ENCODE measurements around the genes TREX1, CELSR3 and P4HTM.

- PRO-cap: no peak
Measured at GRCh38 chr3:46913538-46914071, 36.1 kb downstream of the PTH1R start.

GRCh38 chr3:46947226-46947843 lies 29.2 kb downstream of the CCDC12 start:
- PRO-cap: no peak

- PRO-cap: no peak
Measured at GRCh38 chr3:46952903-46953569, 23.5 kb downstream of the CCDC12 start.

DNA sequence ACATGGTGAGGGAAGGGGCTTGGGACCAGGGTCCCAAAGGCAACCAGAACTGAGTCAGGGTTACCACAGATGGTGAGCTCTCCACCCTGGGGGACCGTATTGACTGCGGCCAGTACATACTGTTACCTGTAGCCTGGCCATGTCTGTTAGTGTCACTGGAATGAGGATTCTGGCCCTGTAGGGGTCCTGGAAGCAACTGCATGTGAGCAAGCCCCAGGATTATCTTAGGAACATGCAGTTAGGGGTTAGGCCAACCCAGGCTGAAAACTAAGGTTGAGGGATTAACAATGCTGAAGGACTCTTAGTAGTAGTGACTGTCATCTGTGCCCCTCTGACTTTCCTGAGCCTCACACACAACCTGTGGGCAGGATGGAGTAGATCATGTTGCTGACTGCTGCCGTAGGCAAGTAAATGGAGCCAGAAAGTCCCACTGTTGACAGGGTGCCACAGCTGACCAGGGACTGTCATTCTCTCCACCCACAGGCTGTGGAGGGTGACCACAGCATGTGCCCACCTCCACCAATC lies 15.1 kb downstream of the NBEAL2 start:
- PRO-cap: no peak

DNA sequence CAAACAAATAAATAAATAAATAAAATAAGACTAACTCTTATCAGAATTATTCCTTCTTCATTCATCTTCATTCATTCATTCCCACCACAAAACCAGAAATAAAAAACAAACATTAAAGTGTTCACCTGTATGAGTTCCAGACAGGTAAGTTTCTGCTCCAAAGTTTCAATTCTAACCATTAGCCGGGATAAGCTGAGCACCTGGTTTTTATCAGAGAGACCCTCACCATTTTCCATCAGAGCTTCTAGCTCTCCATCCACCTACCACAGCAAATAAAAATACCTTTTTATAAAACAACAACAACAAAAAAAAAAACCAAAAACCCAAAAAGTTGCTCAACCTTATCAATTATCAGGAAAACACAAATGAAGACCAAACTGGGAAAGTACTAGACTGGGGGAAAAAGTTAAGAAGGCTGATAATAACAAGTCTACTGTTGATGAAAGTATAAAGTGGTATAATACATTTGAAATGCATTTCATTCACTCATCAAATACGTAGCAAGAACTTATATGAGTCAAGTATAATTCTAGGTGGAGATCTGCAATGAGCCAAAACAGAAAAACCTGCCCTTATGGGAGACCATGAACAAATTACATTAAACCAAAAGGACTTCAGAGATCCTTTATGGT lies 75.8 kb downstream of the SETD2 start:
- PRO-cap: no peak

DNA sequence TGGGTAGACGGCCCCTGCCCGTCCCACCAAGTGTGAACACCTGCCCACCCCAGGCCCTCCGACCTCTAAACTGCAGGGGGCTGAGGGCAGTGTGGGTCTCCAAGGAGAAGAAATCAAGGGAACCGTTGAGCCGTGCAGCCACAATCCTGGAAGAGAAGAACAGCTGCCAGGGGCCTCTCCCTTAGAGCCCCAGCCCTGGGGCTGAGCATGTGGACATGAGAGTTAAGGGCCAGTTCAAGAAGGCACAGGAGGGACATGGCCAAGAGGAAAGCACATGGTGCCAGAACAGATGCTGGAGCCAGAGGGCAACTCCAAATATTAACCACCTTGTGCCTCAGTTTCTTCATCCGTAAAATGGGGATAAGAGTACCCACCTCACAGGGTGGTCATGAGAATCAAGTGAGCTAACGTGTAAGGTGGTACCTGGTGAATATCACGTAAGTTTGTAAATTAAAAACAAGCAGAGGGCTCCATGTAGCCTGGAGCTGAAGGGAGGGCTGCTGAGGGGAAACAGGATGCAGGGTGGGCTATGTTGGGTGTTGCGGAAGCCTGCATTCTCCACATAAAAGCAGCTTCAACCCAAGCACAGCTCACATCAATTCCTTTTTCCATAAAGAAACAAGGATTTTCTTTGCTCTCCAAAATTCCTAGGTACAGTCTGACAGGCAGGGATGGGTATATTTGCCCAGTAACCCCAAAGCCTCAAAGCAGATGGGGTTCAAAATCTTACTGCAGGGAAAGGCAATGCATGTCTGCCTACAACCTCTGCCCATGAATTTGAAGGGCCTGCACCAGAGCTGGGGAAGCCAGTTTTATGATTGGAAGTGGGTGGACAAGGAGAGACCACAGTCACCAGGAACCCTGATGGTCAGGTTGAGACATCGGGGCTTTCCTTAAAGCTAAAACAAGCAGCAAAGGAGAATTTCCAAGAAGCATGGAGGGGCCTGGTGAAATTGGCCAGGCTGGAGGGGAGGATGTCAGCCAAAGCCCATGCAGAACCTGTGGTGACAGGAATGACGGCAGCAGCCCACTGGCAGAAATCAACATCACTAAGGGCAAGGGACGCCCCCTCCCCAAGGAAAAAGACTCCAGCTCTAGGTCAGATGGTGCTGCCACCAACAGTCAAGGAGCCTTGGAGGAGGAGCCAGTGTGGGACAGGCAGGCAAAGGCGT lies 34.6 kb downstream of the PTPN23 start:
- PRO-cap: no peak

- PRO-cap: no peak
Measured at GRCh38 chr3:47949581-47950644, 66.3 kb downstream of the MAP4 start.

GRCh38 chr3:48223698-48223968 lies 338 bp downstream of the CAMP start:
- PRO-cap: no peak

GRCh38 chr3:48465458-48466715 lies at the start of gene TREX1:
Gene TREX1, plus strand, starts transcription at chr3:48466230.
- PRO-cap: bidirectional peak, plus-strand start at chr3:48465841, minus-strand start at chr3:48465653; unidirectional peak, plus-strand start at chr3:48466252; unidirectional peak, plus-strand start at chr3:48466332

DNA sequence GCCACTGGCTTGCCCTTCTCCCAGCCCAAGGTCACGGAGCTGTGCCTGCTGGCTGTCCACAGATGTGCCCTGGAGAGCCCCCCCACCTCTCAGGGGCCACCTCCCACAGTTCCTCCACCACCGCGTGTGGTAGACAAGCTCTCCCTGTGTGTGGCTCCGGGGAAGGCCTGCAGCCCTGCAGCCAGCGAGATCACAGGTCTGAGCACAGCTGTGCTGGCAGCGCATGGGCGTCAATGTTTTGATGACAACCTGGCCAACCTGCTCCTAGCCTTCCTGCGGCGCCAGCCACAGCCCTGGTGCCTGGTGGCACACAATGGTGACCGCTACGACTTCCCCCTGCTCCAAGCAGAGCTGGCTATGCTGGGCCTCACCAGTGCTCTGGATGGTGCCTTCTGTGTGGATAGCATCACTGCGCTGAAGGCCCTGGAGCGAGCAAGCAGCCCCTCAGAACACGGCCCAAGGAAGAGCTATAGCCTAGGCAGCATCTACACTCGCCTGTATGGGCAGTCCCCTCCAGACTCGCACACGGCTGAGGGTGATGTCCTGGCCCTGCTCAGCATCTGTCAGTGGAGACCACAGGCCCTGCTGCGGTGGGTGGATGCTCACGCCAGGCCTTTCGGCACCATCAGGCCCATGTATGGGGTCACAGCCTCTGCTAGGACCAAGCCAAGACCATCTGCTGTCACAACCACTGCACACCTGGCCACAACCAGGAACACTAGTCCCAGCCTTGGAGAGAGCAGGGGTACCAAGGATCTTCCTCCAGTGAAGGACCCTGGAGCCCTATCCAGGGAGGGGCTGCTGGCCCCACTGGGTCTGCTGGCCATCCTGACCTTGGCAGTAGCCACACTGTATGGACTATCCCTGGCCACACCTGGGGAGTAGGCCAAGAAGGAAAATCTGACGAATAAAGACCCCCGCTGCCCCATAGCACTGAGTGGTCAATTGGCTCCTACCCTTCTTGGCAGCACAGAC lies 973 bp downstream of the TREX1 start:
- PRO-cap: no peak

- PRO-cap: no peak
Measured at GRCh38 chr3:48552048-48553233, 4.2 kb downstream of the PFKFB4 start.

- PRO-cap: no peak
Measured at GRCh38 chr3:48570545-48571493, 7.2 kb upstream of the UCN2 start.

GRCh38 chr3:48661574-48662536 lies 831 bp downstream of the CELSR3 start:
- PRO-cap: no peak

DNA sequence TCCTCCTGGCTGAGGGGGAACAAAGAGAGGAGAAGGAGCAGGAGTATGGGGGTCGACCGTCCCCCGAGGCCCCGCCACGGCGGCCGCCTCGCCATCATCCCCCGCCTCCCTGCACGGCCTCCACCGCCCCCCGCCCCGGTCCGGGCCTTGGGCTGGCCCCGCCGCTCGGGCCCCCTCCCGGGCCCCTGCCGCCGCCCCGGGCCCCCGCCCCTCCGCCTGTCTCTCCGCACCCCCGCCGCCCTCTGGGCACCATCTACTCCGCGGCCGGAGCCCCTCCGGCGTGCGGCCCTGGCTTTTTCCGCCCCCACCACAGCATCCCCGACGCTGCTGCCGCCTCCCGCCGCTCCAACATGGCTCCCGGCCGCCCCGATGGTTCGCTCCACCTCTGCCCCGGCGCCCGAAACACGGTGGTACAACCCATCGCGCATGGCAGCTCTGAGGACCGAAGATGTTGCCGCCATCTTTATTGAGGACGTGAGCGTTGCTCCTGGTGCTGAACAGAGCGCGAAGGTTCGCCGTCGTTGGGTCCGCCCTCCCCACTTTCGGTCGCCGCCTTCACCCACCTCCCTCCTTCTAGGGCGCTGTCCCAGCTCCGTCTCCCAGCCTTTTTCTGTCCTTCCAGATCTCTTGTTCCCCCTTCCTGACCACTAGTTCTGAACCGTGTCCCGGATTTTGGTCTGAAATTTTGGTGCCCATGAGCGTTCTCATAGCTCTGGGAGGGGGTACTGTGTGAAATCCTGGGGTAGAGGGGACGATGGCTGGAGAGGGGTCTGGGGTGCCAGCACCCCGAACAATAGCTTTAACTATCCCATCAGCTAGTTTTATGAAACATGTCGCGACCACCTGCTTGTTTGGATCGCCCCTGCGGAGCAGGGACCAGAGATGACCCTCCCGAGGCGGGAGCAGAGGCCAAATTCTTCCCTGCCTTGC lies at the start of gene CELSR3:
Gene CELSR3, minus strand, starts transcription at position 350 of the 930 bp plus-strand sequence.
- PRO-cap: bidirectional peak, plus-strand start at position 460 of the sequence, minus-strand start at position 352 of the sequence

DNA sequence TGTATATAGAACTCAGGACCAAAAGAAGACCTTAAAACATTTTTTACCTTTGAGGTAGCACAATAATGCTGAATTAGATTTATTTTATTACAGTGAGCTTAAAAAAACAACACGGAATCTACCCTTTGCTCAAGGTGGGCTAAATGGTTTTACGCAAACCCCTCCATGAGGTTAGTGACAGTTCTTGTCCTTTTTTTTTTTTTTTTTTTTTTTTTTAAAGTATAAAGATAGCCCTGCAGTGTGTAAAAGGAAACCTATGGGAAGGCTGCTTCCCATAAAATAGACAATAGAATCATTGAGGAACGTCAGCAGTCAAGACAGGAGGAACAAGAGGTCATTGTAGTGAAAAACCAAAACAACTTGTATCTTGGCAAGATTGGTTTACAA lies 29.8 kb upstream of the IP6K2 start:
- PRO-cap: unidirectional peak, plus-strand start at position 286 of the sequence; unidirectional peak, plus-strand start at position 308 of the sequence

DNA sequence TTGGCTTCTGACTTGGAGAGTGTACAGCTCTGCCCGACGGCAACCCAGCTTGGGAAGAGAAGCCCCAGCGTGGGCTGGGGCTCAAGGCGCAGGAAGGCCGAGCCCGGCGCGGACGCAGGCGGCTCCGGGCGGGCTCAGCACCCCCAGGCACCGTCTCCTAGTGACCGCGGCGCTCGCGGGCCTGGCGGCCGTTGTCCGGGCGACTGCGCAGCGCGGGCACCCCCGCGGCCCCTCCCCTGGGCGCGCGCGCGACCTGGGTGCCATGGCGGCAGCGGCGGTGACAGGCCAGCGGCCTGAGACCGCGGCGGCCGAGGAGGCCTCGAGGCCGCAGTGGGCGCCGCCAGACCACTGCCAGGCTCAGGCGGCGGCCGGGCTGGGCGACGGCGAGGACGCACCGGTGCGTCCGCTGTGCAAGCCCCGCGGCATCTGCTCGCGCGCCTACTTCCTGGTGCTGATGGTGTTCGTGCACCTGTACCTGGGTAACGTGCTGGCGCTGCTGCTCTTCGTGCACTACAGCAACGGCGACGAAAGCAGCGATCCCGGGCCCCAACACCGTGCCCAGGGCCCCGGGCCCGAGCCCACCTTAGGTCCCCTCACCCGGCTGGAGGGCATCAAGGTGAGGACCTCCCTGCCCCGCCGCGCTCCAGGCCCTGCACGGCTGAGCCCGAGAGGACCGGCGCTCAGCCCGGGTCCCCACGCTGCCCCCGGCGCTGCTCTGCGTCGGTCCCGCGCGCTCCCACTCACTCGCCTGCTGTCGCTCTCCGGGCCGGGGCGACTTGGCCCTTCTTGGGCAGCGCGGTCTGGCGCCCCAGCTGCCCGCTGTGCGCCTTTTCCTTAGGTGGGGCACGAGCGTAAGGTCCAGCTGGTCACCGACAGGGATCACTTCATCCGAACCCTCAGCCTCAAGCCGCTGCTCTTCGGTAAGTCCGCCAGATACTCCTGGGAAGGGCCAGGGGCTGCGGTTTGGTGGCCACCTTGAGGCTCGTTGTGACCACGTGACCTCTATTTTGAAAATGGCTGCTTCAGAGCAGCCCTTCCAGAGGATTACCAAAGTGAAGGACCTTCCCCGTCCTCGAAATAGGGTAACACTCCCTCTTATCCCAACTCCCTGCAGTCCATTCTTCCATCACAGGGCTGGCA lies at the start of gene P4HTM:
Gene P4HTM, plus strand, starts transcription at position 247 of the 1,140 bp plus-strand sequence.
- PRO-cap: bidirectional peak, plus-strand start at position 265 of the sequence, minus-strand start at position 159 of the sequence

GRCh38 chr3:49013115-49013554 lies 5.2 kb downstream of the DALRD3 start:
- PRO-cap: no peak

DNA sequence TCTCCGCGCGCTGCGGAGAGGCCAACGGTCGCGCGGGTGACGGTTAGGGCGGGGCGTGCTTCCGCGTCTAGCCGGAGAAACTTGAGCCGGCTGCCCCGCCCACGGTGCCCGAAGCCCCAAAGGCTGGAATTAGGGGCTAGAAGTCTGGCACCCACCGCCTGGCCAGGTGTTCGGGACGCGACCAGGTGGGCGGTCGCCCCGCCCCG lies 418 bp upstream of the NDUFAF3 start:
- PRO-cap: bidirectional peak, plus-strand start at position 74 of the sequence, minus-strand start outside the sequence

DNA sequence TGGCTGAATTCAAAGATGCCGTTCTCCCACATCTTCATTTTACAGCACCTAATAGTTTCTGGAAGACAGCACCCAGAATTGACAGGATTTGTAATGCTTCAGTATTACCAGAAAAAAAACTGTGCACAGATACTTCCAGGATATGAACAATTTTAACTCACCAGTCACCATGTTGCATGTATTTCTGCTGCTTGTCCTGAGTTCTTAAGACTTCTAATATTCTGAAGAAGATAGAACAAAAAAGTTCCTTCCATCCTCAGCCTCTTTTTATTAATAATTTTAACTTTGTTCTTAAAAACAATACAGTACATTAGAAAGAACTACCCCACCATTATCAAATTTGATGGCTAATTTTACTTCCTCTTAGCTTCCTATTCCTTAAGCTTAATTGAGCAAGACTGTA lies 1.6 kb downstream of the QRICH1 start:
- PRO-cap: no peak

DNA sequence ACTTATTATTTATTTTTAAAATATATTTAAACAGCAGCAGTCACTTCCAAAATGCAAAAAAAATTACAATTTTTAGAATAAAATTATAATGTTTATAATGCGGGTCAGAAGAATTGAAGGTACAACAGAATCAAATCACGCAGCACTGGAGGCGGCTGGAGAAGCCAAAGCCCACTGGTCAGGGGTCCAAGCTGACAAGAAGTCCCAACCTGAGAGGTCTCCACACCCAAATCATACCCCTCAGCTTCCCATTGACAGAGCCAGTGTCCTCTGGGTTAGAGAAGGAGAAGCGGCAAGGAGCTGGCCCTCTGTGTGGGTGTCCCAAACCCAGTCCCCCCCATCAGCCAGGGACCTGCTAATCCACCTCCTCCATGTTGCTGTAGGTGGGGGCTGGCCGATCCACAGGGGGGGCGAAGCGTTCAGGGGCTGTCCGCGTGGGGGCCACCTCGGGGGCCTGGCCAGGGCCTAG lies 3.5 kb upstream of the QARS1 start:
- PRO-cap: no peak

All from parotid gland (tissue), 1 donor.